ENCODE measurements around a stretch of chr22.

- PRO-cap: no peak
Measured at GRCh38 chr22:31087048-31087351, 5.9 kb downstream of the SMTN start.

- PRO-cap: unidirectional peak, minus-strand start at chr22:31231223
Measured at GRCh38 chr22:31231037-31231672, 19.1 kb downstream of the LIMK2 start.

DNA sequence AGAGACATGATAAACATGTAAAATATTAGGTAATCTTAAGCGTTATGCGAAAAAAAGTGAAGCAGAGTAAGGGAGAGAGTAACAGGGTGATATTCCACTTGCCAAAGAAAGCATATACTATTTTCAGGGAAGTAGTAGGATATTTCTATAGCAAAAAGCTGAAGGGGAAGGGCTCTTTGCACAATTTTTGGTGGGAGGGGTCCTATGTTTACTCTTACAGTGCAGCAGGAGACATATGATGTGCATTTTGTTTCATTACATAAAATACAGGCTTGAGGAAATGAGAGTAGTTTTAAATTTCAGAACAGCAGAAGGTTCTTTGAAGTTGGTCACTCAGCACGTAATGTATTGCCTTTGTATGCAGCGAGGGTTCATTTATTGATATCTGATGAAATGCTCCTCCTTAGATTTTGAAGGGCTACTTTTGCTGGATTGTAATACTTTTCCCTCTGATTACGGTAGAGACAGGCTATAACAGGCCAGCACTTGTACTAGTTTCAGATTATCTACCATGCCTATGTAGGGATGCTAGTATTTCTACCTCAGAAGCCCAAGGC is 3.1 kb upstream of the PIK3IP1 start:
- PRO-cap: no peak

- PRO-cap: unidirectional peak, minus-strand start at chr22:31332950
Measured at GRCh38 chr22:31332761-31333128, 13.4 kb downstream of the PATZ1 start.

GRCh38 chr22:31402917-31403320 is 3.5 kb downstream of the DRG1 start:
- PRO-cap: no peak

DNA sequence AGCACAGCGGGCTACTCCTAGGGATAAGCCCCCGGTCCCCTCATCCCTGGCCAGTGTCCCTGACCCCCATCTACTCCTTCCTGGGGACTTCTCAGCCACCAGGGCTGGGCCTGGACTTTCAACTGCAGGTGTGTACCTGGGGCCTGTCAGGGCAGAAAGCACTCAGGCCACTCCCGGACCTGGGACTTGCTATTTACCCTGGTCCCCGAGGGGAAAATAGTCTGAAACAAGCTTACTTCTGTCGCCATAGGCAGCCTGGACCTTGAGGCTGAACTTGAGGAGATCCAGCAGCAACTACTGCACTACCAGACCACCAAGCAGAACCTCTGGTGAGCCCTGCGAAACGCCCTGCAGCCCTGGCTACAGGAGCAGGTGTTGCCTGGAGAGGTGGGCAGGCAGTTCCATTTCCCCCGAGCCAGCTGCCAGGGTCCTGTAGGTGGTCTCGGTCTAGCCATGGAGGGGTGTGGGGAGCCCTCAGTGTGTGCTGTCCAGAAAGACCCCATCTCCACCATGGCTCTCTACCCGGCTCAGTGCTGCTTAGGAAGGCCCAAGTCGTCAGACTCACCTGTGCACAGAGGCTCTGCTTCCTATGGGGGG is 45.2 kb downstream of the PISD start:
- PRO-cap: no peak

DNA sequence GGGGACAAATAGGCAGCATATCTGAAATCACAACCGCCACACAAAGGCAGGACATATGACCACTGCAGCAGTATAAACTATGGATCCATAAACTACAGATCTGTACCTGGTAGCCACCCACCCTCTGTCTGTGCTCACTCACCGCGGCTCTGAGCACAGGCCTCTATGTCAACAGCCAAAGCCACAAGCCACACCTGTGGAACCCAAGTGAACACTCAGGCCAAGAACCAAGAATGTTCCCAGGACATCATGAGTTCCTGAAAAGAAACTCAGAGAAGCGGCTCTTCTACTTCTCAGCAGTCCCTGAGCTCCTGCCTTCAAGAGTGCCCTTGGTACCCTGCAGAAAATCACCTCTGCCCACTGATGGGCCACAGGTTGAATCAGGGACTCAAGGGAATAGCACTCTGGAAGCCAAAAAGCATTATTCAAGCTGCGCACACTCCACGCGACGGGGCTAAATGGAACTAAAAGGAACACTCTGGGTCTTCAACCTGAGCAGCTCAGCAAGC is 22.3 kb downstream of the PISD start:
- PRO-cap: no peak

DNA sequence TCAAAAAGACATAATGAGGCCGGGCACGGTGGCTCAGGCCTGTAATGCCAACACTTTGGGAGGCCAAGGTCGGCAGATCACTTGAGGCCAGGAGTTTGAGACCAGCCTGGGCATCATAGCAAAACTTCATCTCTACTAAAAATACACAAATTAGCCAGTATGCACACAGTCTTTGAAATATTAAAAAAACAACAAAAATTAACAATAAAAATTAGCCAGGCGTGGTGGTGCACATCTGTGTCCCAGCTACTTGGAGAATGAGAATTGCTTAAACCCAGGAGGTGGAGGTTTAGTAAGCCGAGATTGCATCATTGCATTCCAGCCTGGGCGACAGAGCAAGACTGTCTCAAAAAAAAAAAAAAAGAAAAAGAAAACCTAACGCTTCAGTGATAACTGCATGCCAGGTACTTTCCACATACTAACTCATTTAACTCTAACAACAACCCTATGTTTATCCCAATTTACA is 11.8 kb downstream of the PISD start:
- PRO-cap: unidirectional peak, minus-strand start at position 259 of the sequence

DNA sequence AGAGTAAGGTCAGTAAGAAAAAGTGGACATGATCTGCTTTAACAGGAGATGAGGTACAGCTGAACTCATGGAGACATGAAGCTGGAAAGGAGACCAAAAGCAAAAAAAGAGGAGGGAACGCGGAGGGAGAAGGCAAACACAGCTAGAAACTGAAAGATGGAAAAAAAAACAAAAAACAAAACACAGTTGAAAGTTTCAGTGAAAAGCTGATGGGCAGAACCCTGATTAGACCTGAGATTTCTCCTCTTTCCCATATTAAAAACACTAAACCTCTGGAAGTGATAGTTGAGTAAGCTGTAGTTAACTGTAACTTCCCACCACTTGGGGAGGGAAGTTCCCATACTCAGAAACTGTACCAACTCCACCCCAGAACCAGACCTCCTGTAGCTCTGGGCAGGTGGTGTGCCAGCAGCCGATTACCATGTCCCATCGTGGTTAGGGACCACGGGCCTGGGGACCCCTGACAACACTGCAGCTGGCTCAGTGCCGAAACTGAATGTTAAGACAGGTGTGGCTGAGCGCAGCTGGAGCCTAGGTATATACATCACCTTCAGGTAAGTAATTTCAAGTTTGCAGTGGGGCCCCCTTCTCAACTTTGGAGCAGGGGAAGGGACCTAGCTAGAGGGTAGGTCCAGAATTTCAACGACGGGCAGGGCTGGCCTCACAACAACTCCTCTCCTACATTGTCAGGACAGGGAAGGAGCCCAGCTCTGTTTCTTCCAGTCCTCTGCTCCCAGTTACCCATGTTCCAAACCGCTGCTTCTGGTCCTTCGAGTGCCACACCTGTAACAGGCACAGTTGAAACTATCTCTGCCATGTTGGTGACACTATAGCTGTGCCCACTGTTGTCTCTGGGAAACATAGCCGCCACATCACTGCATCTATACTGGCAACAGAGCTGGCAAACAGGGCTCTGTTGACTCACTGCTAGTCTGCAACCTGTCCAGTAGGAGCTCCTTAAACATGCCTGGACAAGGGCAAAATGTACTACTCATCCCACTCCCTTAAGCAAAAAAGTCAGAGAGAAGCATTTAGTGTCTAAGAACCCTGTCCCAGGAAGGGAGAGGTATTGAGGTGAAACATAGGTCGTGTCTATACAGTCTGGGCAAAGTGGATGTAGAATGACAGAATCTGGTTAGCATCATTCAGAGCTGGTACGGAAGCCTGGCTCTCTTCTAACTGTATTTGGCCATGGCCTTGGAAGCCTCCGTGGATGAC is 20.8 kb upstream of the PISD start:
- PRO-cap: unidirectional peak, minus-strand start at position 430 of the sequence

GRCh38 chr22:32121442-32121817 is 37.7 kb downstream of the C22orf42 start:
- PRO-cap: no peak

- PRO-cap: no peak
Measured at GRCh38 chr22:32496272-32496550, 21.6 kb downstream of the FBXO7 start.

DNA sequence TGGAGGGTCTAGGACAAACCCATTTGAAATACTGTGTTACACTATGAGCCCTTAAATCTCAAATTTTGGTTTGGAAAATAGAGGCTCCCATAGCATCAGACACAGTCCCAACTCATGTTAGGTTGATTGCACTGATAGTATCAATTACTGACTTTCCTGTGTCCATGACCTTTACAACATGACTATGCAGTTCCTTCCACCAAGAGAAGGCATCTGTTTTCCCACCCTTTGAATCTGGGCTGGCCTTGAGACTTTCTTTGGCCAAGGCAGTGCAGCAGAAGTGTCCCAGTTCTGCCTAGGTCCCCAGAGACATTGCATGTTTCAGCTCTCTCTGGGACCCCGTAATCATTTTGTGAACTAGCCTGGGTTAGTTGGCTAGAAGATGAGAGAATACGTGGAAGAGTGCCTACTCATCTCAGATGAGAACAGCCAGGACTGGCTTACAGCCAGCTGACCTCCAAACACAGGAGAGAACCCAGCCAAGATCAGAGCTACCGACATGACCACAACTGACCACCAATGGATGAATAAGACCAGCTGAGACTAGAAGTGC is 145.0 kb downstream of the FBXO7 start:
- PRO-cap: no peak

DNA sequence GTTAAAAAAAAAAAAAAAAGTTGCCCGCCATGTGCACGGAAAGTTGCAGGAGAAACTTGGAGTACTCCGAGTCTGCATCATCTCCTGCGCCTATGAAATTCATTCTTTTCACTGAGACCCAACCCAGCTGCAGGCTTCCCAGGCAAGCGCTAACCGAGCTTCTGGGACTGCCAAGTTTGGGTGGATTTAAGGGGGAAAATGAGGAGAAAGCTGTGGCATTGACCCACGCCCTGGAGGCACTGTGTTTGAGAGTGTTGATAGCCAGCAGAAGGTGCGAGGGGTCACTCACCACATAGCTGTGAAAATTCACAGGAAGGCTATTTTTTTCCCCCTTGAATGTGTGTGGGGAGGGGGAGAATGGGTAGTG is 987 bp downstream of the TIMP3 start:
- PRO-cap: no peak

GRCh38 chr22:32804473-32805227 is 3.1 kb downstream of the TIMP3 start:
- PRO-cap: no peak

GRCh38 chr22:32846377-32847179 is 45.1 kb downstream of the TIMP3 start:
- PRO-cap: no peak

DNA sequence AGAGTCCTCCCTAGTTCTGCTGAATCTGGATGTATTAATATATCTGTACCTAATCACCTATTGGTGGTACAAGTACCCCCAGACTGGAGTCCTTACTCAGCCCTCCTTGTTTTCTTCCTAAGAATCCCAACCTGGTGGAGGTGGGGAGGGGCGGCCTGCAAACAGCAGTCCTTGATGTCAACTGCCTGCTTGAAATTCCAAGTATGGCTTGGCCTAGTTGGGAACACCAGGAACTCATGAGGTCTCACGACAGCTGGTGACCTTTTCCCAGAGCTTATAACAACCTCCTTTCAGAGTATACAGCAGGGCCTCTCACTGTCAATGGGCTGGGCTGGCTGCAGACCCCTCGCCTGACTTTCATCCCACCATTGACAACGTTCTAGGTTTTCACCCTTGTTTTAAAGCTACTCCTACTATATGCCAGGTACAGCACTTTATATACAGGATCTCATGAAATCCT is 61.8 kb downstream of the TIMP3 start:
- PRO-cap: no peak

- PRO-cap: no peak
Measured at GRCh38 chr22:32986004-32986361, 72.2 kb downstream of the SYN3 start.

- PRO-cap: no peak
Measured at GRCh38 chr22:33276767-33277381, 218.7 kb upstream of the SYN3 start.

DNA sequence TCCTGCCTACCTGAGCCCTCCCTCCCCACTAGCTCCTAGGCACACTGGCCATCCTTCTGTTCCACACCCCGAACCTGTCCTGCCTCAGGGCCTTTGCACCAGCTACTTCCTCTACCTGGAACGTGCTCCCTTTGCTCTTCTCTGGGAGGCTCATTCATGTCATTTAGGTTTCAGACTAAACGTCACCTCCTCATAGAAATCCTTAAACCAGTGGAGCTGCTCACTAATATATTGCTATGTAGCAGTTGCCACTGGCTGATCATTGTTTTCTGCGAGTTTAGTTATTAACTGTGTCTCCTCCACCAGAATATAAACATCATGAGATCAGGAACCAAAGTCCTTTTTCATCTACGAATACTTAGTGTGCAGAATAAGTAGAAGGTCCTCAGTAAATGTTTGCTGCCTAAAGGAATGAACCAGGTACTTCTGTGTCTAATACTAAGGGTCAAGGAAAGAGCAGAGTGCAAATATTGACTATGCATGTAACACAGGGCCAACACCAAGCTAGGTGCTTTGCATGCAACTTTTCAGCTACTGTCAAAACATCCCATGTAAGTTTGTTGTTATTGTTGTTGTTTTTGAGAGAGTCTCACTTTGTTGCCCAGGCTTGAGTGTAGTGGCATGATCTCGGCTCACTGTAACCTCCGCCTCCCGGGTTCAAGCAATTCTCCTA is 277.6 kb upstream of the SYN3 start:
- PRO-cap: no peak

- PRO-cap: no peak
Measured at GRCh38 chr22:33704759-33705236, 215.5 kb downstream of the LARGE1 start.